Metastatic Lung Carcinoma in the Adrenal Gland (tissue), 1 donor: ENCODE data around the gene FOXF1.

GRCh38 chr16:85661891-85662458, 26.8 kb downstream of the GINS2 start:
- PRO-cap, result no peak

- PRO-cap, result no peak
Observed at GRCh38 chr16:85778775-85779273, 20.5 kb downstream of the EMC8 start.

- PRO-cap, result no peak
Observed at GRCh38 chr16:85799891-85800986, 744 bp downstream of the COX4I1 start.

- PRO-cap, result no peak
Observed at GRCh38 chr16:85806564-85807176, 7.2 kb downstream of the COX4I1 start.

DNA sequence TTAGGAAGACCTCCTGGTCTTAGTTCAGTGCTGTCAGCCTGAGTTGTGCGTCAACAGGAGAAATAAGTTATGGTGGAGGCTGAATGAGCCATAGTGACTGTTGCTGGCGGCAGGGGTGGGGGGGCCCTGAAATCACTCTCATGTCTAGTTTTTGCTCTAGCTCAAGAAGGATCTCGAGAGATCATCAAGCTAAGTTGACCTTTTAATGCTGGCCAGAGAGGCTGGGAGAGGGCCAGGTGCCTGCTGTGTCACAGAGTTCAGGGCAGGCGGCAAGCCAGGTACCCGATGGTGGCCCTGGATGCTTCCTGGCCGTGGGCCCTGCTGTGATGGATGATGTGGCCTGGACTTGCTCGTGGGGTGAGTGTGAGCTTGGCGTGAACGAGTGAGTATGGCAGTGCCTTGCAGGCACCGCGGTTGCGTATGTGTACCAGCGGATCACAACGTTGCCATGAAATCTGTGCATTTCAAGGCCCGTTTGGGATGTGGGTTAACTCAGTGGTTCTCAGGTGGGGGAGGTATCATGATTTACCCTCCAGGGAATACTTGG, 7.3 kb downstream of the IRF8 start:
- PRO-cap, result no peak

GRCh38 chr16:85928260-85928876, 29.4 kb downstream of the IRF8 start:
- PRO-cap, result no peak

GRCh38 chr16:85963652-85964153, 64.7 kb downstream of the IRF8 start:
- PRO-cap, result no peak

- PRO-cap, result bidirectional peak, plus-strand start at chr16:85975653, minus-strand start at chr16:85975479
Observed at GRCh38 chr16:85974668-85975712, 76.0 kb downstream of the IRF8 start.

- PRO-cap, result no peak
Observed at GRCh38 chr16:85986656-85987627, 88.0 kb downstream of the IRF8 start.

GRCh38 chr16:86051934-86052294, 153.0 kb downstream of the IRF8 start:
- PRO-cap, result no peak

DNA sequence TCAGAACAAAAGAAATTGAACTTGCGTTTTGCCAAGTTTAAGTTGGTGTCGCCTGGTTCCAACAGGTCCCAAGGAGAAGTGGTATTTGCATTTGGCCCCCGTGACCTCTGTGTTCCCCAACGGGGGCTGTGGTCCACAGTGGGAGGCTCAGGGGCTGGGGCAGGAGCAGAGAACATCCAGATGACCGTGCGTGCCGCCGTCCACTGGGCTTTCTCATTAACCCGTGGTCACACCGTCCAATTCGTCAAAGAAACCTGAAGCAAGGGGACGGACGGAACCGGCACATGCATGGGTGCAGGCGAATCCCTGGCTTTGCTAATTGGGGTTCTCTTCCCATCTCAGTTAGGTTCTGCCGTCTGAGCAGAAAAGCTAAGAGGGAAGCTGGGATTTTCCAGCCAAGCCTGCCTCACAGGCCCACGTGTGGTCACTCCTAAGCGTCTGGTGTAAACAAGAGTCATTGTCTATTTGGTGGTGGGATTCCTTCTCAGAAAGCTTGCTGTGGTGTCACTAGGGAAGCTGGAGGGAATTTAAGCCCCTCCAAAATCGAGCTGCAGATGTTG, 295.9 kb downstream of the IRF8 start:
- PRO-cap, result no peak

- PRO-cap, result no peak
Observed at GRCh38 chr16:86195877-86196478, 297.0 kb downstream of the IRF8 start.

DNA sequence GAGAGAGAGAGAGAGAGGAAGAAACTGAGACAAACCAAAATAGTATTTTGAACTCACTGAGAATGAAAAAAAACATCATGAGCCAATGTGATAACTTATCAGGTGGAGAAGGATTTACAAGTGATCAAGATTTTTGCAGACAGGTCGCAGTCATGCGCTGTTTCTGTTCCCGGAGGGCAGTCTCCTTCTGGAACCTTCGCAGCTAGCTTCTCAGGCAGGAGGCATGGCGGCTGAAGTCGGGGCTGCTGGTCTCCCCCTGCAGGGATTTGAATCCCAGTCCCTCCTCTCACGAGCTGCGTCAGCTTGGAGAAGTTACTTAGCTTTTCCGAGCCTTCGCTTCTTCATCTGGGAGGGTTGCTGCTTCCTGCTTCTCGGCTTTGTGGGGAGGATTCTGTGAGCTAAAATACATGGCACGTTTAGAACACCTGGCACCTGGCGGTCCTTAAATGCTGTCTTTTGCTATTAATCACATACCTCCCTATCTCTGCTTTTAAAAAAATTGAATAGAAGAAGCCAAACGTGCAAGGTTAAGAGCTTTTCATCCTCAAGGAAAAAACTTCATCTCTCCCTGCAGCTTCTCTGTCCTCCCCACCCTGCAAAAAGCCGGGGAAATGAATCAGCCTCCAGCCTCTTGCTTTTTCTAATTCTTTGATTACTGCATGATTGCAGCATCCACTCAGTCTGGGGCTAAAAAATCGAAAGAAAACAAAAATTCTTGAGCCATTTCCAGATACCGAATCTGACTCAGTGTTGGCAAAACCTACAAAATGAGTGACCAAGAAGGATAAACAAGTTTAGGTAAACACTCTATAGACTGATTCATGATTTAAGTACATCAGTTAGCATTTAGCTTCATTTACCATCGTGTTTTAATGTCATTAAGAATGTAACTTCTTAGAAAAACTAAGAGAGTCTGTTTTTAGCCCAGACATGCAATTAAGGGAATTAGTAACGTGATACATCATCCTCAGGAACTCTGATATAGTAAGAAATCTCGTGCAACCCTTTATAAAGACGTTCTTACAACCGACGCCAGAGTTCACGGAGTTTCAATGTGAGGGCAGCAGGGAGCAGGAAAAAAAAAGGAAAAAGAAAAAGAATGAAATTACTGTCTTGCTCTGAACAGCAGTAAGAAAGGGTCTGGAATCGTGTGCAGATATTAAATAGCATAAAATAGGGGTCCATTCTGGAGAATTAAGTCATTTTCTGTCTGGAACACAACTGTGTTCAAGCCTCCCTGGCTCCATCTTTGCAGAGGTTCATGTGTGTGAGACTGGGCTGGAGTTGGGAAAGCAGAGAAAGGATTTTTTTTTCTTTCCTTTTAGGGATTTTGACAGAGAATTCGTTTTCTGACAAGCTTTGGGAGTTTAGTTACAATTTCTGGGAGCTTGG, 287.4 kb upstream of the FOXF1 start:
- PRO-cap, result no peak

DNA sequence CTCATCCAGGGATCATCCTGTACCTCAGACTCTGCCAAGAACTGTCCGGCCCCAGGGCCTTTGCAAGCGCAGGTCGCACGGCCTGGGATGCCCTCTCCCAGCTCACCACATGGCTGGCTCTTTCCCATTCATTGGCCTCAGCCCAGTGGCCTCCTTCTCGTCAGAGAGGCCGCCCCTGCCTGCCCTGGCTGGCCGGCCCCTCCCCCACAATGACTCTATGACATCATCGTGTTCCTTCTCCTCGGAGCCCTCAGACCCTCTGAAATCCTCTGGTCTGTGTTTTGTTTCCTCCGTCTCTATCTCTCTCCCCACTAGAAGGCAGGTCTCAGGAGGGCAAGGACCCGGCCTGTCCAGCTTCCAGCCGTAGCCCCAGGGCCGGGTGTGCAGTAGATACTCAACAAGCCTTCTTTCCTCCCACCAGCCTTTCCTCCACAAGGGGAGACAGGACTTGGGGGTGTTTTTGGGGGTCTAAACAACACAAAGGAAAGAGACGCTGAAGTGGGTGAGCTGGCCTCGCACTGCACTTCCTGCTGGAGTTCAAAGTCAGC, 164.8 kb upstream of the FOXF1 start:
- PRO-cap, result no peak

GRCh38 chr16:86387471-86387864, 122.9 kb upstream of the FOXF1 start:
- PRO-cap, result no peak

GRCh38 chr16:86498257-86499452, 11.7 kb upstream of the FOXF1 start:
- PRO-cap, result no peak

GRCh38 chr16:86505096-86505993, 5.0 kb upstream of the FOXF1 start:
- PRO-cap, result no peak

GRCh38 chr16:86508962-86509356, 1.4 kb upstream of the FOXF1 start:
- PRO-cap, result no peak

DNA sequence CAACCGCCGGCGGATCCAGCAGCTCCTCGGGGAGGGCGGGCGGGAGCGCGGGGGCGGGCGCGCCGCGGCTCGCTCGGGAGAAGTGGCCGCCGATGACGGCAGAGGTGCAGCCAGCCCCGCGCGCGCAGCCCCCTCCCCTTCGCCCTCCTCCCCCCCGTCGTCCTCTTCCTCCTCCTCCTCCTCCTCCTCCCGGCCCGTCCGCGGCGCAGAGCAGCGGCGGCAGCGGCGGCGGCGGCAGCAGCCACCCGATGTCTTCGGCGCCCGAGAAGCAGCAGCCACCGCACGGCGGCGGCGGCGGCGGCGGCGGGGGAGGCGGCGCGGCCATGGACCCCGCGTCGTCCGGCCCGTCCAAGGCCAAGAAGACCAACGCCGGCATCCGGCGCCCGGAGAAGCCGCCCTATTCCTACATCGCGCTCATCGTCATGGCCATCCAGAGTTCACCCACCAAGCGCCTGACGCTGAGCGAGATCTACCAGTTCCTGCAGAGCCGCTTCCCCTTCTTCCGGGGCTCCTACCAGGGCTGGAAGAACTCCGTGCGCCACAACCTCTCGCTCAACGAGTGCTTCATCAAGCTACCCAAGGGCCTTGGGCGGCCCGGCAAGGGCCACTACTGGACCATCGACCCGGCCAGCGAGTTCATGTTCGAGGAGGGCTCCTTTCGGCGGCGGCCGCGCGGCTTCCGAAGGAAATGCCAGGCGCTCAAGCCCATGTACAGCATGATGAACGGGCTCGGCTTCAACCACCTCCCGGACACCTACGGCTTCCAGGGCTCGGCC, at the start of gene FOXF1:
Gene FOXF1, plus strand, starts transcription at position 206 of the 776 bp plus-strand sequence.
- PRO-cap, result bidirectional peak, plus-strand start at position 92 of the sequence, minus-strand start outside the sequence

- PRO-cap, result no peak
Observed at GRCh38 chr16:86515486-86516536, 5.5 kb downstream of the FOXF1 start.